Lower leg skin (tissue), 2 donors: ENCODE measurements around the genes SSUH2 and THUMPD3.

GRCh38 chr3:4847656-4848816 is 131.2 kb upstream of the BHLHE40 start:
- PRO-cap: no peak
- RAMPAGE, long total RNA, 2 experiments: no peak in any of the 2 experiments

- PRO-cap: no peak
- RAMPAGE, long total RNA, 2 experiments: no peak in any of the 2 experiments
Observed at GRCh38 chr3:4849969-4851380, 128.8 kb upstream of the BHLHE40 start.

DNA sequence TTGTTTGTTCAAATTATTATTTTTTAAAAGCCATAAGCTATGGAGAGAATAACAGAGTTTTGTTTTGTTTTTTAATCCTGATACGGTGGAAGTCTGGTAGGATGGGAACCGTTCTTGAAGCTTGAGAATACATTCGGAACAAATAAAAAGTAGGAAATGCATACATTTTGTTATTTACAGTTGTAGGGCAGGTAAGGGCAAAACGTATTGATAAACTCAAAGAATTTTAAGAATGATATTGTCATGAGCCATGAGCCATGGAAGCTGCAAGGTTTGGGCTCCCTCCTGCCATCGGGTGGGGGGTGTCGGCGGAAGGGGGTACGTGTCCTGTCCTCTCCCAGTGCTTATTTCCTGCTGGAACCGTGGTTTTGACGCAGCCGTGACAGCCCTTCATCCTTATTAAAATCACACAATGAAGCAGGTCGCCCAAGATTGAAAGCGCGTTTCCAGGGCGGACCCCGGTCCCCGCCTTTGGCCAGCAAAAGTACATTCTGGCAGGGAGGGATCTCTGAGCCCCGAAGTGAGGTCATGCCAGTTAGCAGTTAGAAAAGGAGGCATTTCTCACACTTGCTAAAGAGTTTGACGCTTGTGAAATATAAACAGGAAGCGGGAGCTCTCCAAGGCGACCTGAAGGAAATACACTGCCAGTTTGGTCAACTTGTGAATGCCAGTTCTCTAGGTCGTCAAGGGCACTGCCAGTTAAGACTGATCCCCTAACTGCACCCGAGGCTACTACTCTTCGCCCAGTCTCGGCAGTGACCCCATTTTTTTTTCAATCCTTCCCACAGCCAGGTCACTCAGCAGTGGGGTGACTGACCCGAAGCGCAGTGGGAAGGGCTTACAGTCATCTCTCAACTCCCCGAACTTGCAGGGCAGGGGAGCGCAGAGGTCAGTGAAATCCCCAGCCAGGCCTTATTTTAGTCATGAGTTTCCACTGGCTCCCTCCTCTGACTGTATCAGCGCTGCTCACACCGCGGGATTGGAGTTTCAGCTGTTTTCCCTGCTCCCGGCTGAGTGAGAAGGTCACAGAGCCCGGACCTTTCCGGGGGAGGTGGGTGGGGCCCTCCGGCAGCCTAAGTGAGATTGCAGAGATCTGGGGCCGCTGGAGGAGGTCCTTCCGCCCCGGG is 2.2 kb upstream of the BHLHE40 start:
- PRO-cap: unidirectional peak, plus-strand start at position 602 of the sequence; unidirectional peak, plus-strand start at position 620 of the sequence; unidirectional peak, plus-strand start at position 670 of the sequence; bidirectional peak, plus-strand start at position 702 of the sequence, minus-strand start at position 697 of the sequence; bidirectional peak, plus-strand start at position 1,080 of the sequence, minus-strand start at position 1,012 of the sequence
- RAMPAGE, long total RNA, 2 experiments: no peak in any of the 2 experiments

DNA sequence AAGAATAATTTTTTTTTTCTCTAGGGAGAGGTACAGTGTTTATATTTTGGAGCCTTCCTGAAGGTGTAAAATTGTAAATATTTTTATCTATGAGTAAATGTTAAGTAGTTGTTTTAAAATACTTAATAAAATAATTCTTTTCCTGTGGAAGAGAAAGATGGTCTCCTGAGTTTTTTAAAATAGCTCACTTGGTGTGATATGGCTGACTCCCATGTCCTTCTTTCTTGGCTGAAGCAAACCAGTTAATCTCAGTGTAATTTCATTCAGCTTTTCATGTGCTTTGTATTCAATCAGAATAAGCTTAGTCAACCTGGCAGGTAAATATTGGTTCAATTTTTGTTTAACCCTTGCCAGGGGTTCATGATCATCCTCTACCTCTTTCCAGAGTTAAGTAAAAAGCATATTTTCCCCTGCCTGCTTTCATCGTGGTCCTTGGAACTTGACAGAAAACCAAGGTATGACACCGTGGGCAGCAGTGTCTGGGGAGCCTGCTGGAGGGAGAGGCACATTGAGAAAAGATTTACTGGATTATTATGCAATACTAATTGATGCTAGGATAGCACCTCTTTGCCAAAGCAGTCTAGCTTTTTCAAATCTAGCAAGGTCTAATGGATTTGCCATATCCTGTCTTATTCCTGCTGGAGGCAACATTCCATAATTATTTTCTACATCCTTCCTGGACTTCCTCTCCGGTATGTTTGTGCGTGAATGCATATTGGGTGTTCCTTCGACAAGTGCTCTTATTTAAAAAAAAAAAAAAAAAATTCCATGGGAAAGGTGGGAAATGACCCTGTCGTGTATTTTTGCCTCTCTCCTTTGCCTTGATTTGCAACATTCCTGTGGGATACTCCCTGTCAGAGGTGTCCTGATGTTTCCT is 6.0 kb downstream of the BHLHE40 start:
- PRO-cap: no peak
- RAMPAGE, long total RNA, 2 experiments: no peak in any of the 2 experiments

DNA sequence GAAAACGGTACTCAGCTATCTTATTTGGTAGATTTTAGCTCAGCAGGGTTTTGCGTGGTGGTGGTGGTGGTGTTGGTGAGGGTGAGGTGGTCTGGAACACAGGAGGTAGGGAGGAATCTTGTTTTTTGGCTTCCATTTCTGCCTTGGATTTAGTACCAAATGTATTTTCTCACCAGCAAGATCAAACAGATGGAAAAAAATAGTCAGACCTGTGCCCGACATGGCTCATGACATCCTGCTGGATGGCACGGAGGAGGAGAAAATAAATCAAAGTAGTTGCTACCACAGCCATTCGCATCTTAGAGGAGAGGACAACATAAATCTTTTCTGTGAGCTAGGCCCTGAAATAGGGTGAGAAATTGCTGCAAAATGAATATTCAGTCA is 69.3 kb upstream of the ARL8B start:
- PRO-cap: no peak
- RAMPAGE, long total RNA, 2 experiments: no peak in any of the 2 experiments

- PRO-cap: no peak
- RAMPAGE, long total RNA, 2 experiments: no peak in any of the 2 experiments
Observed at GRCh38 chr3:5055240-5055562, 66.9 kb upstream of the ARL8B start.

DNA sequence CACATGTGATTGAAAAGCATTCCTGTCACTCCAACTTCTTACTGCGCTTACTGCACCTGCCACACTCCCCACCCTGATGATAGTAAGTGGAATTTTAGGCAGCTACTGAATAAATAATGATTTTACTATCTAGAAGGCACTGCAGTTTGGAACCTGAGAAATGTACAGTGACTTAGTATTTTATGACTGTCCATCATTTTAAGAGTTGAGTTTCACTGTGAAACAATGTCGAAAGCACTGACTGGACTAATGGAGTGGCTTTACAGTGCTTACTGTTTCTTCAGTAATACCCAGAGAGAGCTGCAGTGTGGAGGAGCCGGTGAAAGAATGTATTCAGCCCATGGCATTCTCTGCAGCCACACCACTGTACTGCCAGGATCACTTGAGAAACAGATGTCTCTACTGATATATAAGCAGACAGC is 16.5 kb downstream of the ARL8B start:
- PRO-cap: no peak
- RAMPAGE, long total RNA, 2 experiments: no peak in any of the 2 experiments

GRCh38 chr3:5199202-5200021 is 11.9 kb downstream of the EDEM1 start:
- PRO-cap: no peak
- RAMPAGE, long total RNA, 2 experiments: no peak in any of the 2 experiments

DNA sequence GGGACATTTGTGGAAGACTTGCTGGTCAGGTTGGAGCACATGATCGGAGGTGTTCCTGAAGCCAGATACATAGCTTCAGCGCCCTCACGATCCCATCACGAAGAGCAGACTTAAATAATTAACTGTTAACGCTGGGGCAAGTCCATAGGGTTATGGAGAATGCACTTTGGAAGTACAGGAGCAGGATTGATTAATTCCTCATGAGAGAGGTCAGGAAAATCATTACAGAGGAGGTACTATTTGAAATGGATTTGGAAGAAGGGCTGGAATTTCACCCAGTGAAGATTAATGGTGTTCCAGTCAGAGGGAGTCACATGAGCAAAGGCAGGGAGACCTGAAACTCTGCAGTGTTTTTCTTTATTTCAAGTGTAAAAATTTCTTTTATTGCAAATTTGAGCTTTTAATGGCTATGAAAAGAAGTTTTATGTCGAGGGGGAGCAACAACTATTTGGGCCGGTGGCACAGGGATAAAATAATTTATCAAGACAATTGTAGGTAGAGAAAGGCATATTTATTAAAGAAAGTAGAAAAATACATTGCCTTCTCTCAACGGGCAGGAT is 329.7 kb upstream of the GRM7 start:
- PRO-cap: no peak
- RAMPAGE, long total RNA, 2 experiments: no peak in any of the 2 experiments

DNA sequence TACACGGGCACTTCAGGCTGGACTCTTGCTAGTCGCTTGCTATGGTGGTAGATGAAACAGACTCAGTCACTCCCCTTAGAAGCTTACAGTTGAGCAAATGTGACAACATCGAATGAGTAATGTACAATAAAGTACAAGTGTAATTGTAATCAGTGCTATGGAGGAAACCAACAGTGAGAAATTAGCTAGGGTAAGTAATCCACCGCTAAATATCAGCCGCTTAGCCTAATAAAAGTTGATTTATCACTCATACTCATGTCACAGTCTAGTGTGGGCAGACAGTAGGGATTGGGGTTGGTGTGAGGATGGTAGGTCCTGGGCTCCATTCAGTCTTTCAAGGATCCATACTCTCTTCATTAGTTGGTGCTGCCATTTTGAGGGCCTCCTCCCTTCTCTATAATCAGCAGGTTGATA is 693.5 kb downstream of the GRM7 start:
- PRO-cap: no peak
- RAMPAGE, long total RNA, 2 experiments: no peak in any of the 2 experiments

GRCh38 chr3:8472476-8472822 is 29.2 kb upstream of the LMCD1 start:
- PRO-cap: no peak
- RAMPAGE, long total RNA, 2 experiments: no peak in any of the 2 experiments

DNA sequence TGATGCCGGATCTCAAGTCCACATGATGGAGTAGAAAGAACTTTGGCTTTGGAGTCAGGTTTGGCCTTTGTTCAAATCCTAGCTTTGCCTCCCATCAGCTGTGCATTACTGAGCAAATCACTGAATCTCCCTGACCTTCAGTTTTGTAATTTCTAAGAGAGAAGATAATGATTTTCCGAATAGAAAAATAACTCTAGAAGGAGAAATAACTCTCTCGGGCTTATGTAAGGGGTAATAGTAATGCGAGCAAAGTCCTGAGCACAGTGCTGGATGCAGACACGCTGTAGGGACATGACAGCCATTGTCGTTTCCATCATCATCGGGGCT is 59.9 kb downstream of the LMCD1 start:
- PRO-cap: no peak
- RAMPAGE, long total RNA, 2 experiments: no peak in any of the 2 experiments

DNA sequence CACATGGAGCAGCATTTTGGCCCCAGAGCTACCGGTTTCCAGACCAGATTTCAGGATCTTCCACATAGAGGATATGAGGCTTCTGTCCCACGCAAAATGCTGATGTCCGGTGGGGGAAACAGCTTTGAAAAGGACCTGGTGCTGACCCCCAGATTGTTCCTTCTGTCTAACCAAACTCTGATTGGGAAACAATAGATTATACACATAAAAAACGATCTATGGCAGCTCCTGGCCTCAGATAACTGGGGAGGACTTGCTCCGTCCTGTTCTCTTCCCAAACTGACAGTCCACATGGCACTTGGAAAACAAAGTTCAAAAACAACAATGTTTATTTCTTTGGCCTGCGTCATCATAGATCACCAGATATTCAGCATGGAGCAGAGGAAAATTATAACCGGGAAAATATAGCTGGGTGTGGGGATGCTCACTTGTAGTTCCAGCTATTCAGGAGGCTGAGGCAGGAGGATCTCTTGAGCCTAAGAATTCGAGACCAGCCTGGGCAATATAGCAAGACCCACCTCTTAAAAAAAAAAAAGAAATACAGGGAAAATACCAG is 63.8 kb downstream of the SSUH2 start:
- PRO-cap: no peak
- RAMPAGE, long total RNA, 2 experiments: no peak in any of the 2 experiments

DNA sequence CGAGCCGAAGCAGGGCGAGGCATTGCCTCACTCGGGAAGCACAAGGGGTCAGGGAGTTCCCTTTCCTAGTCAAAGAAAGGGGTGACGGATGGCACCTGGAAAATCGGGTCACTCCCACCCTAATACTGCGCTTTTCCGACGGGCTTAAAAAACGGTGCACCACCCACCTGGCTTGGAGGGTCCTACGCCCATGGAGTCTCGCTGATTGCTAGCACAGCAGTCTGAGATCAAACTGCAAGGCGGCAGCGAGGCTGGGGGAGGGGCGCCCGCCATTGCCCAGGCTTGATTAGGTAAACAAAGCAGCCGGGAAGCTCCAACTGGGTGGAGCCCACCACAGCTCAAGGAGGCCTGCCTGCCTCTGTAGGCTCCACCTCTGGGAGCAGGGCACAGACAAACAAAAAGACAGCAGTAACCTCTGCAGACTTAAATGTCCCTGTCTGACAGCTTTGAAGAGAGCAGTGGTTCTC is 32.9 kb downstream of the SSUH2 start:
- PRO-cap: no peak
- RAMPAGE, long total RNA, 2 experiments: no peak in any of the 2 experiments

DNA sequence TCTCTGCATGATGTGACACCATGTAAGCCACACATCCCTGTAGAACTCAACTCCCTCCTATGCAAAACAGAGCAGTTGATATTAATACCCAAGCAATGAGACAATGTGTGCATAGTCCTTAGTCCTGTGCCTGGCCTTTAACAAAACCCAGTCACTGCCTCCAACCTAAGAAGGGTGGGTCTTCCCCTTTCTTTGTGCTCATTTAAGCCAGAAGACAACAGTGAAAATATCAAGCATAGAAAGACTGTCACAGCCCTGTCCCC is 6.1 kb downstream of the SSUH2 start:
- PRO-cap: no peak
- RAMPAGE, long total RNA, 2 experiments: no peak in any of the 2 experiments

DNA sequence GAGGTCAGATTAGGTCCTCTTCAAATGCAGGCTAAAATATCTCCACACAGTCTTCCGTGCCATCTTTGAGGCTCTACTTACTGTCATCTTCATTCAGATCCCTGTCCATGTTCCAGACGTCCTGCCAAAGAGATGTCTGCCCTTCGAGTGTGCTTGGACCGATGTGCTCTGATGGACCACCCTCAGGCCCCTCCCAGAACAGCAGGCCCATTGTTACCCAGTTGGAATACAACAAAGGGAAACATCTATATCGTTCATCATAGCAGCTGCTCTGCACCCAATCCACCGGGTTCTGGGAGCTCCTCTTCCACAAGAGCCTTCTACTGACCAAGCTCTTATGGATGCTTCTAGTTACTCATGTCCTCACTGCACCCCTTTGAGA is at the start of gene SSUH2:
Gene SSUH2, minus strand, starts transcription at position 149 of the 382 bp plus-strand sequence.
- PRO-cap: no peak
- RAMPAGE, long total RNA, 2 experiments: no peak in any of the 2 experiments

GRCh38 chr3:8898539-8899141 is 64.6 kb downstream of the RAD18 start:
- PRO-cap: no peak
- RAMPAGE, long total RNA, 2 experiments: no peak in any of the 2 experiments

DNA sequence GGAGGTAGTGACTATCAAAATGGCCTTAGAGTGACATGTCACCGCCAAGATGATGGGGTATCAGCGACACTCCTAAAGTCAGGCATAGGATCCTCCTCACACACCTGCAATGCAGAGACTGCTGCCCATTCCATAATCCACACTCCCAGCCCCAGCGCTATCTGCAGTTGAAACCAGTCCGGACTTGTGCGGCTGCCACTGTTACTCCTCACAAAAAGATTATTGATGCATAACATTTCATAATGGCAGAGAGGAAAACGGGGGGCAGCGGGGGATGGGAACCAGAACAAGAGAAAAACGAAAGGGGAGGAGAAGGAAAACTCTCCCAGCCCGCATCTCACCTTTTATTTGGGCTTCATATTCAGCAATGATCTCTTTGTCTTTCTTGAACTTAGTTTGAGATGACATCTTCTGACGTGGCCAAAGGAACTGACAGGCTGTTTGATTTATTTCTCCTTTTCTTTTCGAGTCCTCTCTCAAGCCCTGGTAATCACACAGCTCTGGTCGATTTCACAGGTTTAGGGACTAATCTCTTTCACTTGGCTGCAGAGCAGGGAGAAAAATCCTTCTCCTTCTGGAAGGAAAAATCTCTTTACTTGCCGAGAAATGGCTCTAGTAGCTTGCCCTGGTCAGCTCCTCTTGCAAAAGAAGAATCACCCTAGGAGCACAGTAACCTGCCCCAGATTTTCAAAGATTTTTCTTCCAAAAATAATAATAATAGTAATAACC is 738 bp downstream of the SRGAP3 start:
- PRO-cap: bidirectional peak, plus-strand start at position 176 of the sequence, minus-strand start at position 111 of the sequence
- RAMPAGE, long total RNA, 2 experiments: no peak in any of the 2 experiments

- PRO-cap: bidirectional peak, plus-strand start at chr3:9363088, minus-strand start at chr3:9363029
- RAMPAGE, long total RNA, 2 experiments: start-site peak on the plus strand in 2 of 2 experiments, at chr3:9363069-9363084 at its widest, 28 to 53 reads per replicate; start-site peak on the minus strand in 2 of 2 experiments, at chr3:9362950-9363050 at its widest, 39 to 46 reads per replicate
Observed at GRCh38 chr3:9362639-9363554, at the start of gene THUMPD3. TSS of gene THUMPD3 (plus strand) at chr3:9363054.

- PRO-cap: no peak
- RAMPAGE, long total RNA, 2 experiments: no peak in any of the 2 experiments
Observed at GRCh38 chr3:9385847-9386733, 11.3 kb upstream of the SETD5 start.